ENCODE measurements around the gene TWSG1.

GRCh38 chr18:9334321-9335432 lies at the start of gene TWSG1:
Gene TWSG1, plus strand, starts transcription at chr18:9334773.
- PRO-cap: bidirectional peak, plus-strand start at chr18:9334773, minus-strand start at chr18:9334461; bidirectional peak, plus-strand start at chr18:9335096, minus-strand start at chr18:9335057; bidirectional peak, plus-strand start at chr18:9335337, minus-strand start at chr18:9335287
- RRBS: under 1% methylated on average over 53 of the region's 114 CpGs

- PRO-cap: no peak
- RRBS: no CpG with 5 or more reads among the region's 11 CpGs
Observed at GRCh38 chr18:9513019-9513494, 37.7 kb downstream of the RALBP1 start.

GRCh38 chr18:9533094-9533459 lies 57.8 kb downstream of the RALBP1 start:
- PRO-cap: no peak
- RRBS: no CpG with 5 or more reads among the region's 5 CpGs

GRCh38 chr18:9580704-9580903 lies 33.8 kb downstream of the PPP4R1 start:
- PRO-cap: no peak
- RRBS: no CpG with 5 or more reads among the region's 3 CpGs

DNA sequence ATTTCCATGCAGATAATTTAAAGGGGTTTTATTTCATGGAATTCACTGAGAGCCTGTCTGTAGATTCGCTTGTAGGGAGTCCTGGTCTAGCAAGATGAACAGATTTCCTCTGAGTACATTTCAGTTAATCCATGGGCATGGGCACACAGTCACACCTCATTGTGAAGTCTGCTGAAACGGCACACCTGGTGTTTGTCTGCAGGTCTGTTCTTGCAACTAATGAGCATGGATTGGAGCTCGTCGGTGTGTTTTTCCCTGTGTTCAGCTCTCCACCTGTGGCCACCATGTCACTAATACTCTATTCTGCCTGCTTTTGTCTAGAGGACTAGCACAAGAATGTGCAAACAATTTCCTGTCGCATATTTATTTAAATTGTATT lies 24.4 kb upstream of the PPP4R1 start:
- PRO-cap: no peak
- RRBS: no CpG with 5 or more reads among the region's 5 CpGs

DNA sequence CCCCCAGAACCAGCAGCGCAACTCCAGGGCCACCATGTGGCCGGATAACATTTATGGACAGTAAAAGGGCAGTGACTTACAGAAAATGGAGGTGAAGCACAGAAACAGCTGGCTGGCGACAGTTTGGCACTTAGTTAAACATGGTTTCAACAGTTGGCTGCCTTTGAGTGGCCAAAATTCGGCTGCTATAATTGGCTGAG lies 24.7 kb upstream of the RAB31 start:
- PRO-cap: no peak
- RRBS: no CpG with 5 or more reads among the region's 4 CpGs

DNA sequence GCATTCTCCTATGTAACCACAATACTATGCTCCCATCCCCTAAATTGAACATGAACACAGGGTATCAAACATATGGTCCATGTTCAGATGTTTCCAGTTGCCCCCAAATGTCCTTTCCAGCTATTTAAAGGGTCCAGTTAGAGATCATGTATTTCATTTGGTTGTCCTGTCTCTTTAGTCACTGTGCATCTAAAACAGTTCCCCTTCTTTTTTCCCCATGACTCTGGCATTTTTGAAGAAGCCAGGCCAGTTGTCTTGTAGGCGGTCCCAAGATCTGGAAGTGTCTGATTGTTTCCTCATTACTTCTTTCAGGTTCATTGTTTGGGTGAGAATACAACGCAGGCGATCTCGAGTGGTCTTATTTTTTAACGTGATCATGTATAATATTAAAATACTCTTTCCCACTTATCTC lies 7.9 kb downstream of the RAB31 start:
- PRO-cap: no peak
- RRBS: no CpG with 5 or more reads among the region's 5 CpGs

DNA sequence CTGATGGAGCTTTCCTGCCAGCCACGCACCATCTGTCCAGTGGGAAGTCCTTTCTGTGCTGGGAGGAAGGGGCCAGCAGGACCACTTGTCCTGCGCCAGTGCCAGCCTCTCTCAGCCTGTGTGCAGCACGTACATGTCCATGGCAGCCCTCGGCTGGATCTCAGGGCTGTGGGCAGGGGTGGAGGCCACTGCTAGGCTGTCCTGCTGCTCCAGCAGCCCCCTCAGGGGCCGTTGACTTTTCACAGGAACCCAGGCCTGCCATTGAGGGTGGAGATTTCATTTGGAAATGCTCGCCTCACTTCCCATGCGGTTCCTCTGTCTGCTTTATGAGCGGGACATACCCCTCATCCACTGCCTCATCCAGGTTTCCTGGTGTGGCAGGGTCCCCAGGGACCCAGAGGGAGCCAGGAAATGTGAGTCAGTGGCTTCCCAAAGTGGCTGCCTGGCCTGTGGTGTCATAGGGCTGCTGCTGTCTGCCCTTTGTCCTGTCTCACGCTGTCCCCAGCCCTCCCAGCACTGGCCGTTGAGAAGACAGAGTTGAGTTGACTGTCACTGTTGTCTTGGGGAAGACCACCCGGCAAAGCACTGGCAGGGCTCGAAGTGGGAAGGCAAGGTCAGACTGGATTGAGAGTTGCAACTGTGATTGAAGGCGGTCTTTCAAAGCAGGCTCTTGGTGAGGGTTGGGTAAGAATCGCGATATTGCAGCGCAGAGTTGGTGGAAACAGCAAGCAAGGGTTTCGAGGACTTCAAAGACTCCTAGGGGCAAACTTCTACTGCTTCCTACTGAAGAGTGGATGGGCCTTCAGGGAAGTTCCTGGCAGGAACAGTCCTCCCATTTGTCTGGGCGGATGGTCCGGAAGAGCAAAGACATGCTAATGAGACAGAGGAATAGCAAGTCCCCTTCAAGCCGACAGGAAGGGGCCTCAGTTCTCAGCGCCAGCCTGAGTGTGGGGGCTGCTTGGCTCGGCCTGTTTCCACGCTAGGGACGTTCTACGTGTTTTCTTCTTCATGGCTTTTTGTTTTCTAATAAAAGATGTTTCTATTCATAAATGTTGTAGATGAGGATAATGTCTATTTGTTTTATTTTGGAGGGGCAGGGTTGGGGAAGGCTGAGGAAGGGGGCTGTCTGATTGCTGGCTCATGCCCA lies 33.8 kb downstream of the RAB31 start:
- PRO-cap: no peak
- RRBS: no CpG with 5 or more reads among the region's 25 CpGs

DNA sequence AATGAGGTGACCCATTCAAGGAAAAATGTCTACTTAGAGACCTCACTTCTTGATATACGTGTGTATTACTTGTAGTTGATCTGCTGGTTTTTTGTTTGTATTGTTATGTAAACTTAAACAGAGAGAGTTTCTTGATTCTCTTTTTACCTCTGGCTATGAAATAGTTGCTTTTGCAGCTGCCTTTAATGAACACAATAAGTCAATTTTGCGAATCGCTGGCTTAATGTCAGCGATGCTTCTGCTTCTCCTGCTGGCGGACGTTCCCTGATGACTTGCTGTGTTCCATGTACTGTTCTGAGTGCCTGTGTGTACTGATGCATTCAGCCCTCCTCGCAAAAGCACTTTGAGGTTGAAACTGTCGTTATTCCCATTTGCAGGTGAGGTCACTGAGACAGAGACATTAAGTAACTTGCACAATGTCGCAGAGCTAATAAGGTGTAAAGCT lies 88.6 kb upstream of the TXNDC2 start:
- PRO-cap: no peak
- RRBS: no CpG with 5 or more reads among the region's 9 CpGs

DNA sequence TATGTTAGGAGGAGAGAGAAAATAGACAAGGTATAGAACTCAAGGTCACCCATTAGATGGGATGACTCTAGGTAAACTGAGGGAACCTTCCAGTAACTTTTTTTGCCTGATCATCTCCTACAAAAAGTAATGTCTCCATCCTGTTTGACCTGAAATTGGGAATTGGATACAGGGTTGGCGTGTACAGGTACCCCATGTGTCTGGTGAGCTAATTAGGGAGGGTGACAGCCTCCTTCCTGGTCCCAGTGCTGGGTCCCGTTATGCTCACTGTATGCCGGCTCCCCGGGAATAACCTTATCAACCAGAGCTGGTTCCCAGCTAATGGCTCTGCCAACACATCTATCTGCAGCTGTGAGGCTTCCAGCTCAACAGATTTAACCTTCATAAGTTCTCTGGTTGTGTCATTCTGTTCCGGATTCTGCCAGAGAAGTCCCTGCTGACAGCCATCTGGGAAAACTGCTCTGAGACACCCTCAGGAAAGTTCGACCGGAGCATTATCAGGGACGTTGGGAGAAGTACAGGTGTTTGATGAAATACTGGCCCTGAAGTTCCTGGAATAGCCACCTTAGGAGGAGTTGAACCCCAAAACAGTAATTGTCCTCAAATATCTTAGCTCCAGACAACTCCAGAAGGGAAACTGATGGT lies 39.7 kb upstream of the TXNDC2 start:
- PRO-cap: no peak
- RRBS: 95% methylated on average over 3 of the region's 8 CpGs

DNA sequence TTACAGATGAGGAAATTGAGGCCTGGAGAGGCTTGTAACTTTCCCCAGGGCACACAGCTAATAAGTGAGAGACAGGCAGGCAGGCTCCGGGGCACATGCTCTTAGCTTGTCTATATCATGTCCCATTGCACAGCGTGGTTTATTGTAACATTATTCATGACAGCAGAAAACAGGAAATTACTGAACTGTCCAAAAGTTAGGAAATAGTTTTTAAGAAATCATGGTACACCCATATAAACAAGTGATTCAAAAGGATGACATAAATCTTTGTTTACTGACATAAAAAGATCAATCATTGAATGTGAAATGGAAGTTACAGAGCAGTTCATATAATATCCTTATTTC lies 34.3 kb upstream of the TXNDC2 start:
- PRO-cap: no peak
- RRBS: no CpG with 5 or more reads among the region's 2 CpGs

GRCh38 chr18:9942549-9943311 lies 28.9 kb downstream of the VAPA start:
- PRO-cap: no peak
- RRBS: no CpG with 5 or more reads among the region's 6 CpGs

DNA sequence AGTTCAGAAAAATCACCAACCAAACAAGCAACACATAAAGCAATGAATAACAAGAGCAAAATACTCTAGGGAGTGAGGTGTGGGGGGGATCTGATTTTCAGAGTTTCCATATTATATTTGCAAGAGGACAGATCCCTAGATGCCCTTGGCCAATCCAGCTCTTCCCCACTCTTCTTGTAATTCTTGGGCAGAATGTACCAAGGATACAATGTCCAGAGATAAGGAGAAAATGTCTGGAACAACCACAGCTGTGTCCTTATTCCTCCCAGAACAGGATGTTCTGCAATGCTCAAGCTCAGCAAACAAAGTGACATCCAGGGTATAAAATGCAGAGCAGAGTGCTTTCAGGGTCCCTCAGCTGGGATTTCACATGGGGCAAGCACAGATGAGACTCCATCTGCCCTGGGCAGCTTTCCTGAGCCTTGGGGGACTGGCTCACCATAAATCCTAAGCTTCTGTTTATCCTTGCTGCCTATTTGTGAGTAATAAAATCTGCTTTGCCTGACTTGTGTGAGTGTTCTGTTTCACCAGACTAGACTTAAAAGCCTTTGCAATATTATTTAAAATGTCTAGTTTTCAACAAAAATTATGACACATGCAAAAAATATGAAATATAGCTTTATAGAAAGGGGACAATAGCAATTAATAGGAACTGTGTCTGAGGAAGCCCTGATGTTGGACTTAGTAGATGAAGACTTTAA lies 127.4 kb downstream of the VAPA start:
- PRO-cap: no peak

DNA sequence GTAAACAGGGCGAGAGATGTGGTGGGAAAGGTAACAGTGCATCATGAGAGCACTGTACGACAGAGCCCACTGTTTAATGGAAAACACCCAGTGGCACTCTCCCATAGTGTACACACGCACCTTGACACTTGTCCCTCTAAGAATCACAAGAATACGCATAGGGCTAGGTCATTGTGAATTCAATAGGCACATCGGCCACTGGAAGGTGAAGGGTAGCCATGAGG lies 74.6 kb upstream of the APCDD1 start:
- PRO-cap: no peak
- RRBS: no CpG with 5 or more reads among the region's 5 CpGs

GRCh38 chr18:10514067-10514633 lies 11.7 kb upstream of the NAPG start:
- PRO-cap: no peak
- RRBS: no CpG with 5 or more reads among the region's 3 CpGs

GRCh38 chr18:10950804-10951511 lies 198.4 kb downstream of the PIEZO2 start:
- PRO-cap: no peak
- RRBS: no CpG with 5 or more reads among the region's 8 CpGs

DNA sequence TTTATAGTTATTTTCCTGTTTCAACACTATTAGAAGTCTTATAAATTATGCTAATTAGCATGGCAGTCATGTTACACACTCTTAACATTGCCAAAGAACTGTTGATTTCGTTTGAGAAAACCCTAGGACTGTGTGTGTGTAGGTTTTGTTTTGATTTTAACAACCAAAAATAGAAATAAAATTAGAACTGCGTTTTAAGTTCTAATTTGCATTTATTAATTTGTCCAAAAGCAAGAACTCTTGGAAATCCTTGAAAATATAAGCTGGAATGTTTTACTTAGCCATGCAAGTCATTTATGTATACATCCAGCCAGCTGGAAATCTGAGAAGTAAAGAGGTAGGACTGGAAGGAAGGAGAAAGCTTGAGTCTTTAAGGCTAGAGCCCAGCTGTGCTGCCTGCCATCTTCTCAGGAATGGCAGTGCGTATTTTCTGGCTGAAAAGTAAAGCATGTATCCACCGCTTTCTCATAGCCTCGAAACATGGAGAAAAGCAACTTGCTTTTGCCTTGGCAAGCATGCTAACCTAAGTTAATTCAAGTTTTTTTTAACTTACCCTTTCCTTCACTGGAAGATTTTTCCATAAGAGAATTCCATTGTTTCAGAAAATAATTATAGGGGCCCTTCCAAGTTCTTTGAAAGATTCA lies 1.8 kb downstream of the CHMP1B start:
- PRO-cap: no peak
- RRBS: no CpG with 5 or more reads among the region's 5 CpGs

GRCh38 chr18:11887812-11888079 lies 20.4 kb downstream of the MPPE1 start:
- PRO-cap: no peak
- RRBS: no CpG with 5 or more reads among the region's 2 CpGs

DNA sequence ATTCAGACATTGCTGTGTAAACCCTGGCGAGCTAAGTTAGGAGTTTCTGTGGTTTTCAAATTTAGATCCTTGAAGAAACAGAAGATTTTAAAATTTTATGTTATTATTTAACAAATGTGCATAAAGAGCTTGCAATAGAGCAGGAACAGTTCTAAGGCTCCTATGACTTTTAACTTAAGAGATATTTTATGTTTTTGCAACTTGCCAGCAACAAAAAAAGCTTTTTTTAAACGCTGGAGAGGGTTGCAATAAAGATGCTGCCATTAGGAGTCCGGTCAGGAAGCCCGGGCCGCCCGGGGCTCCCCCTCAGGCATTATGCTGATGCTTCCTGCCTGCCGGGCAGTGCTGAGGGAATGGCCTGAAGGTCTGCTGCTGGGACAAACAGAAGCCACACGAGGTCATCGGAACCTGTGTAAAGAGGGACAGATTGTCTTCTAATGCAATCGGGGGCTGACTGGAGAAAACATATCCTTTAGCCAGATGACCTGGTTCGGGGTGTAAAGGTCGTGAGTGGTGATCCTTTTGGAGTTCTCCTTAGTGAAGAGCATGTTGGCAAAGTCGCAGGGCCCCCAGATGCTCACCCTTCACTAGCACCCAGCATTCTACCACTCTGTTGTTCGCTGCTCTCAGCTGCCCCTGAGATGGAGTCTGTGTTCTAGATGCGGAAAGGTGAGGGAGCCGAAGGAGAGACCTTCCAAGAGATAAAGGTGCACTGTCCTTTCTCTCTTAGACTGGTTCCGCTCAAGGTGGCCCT lies 2.3 kb downstream of the IMPA2 start:
- PRO-cap: no peak
- RRBS: no CpG with 5 or more reads among the region's 17 CpGs

GRCh38 chr18:12008850-12009096 lies 27.5 kb downstream of the IMPA2 start:
- PRO-cap: no peak
- RRBS: no CpG with 5 or more reads among the region's 2 CpGs

All from MCF 10A (cell line).